Epidermal melanocyte (primary cell): ENCODE results near the genes TFDP1 and GAS6.

DNA sequence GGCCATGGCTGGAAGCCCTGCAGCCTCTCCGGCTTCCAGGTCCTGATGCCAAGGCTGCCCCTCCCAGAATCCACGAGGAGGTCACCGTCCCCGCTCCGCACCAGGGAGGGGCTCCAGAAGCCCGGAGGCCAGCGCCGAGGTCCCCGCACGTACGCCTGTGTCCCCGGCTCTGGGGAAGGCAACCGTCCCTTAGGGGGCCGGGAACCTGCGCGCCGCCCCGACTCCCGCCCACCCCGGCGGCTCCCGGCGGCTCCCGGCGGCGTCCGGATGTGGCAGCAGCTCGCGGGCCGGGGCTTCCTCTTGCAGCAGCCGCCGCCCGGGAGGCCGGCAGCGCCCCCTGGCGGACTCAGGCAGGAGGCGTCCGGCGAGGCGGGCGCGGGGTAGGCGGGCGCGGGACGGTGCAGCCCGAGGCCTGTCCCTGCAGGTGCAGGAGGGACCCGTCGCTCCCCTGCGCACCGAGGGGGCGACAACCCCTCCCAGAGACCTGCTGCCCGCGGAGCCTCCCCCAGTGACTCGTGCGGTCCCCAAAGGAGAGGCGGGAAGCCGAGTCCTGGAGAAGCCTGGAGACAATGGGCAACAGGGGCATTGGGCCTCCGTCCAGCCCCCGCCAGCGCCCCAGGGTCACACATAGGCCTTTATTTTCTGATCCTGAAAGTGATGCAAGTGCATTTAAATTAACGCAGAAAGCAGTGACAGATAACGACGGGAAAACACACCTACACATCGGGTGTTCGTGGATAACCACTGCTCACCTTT is 30.1 kb upstream of the GRTP1 start:
- RRBS, result 4% methylated on average over 22 of the region's 66 CpGs

GRCh38 chr13:113405348-113405496 is 41.3 kb upstream of the GRTP1 start:
- RRBS, result no CpG with 5 or more reads among the region's 7 CpGs

GRCh38 chr13:113405822-113406779 is 42.2 kb upstream of the GRTP1 start:
- RRBS, result no CpG with 5 or more reads among the region's 42 CpGs

DNA sequence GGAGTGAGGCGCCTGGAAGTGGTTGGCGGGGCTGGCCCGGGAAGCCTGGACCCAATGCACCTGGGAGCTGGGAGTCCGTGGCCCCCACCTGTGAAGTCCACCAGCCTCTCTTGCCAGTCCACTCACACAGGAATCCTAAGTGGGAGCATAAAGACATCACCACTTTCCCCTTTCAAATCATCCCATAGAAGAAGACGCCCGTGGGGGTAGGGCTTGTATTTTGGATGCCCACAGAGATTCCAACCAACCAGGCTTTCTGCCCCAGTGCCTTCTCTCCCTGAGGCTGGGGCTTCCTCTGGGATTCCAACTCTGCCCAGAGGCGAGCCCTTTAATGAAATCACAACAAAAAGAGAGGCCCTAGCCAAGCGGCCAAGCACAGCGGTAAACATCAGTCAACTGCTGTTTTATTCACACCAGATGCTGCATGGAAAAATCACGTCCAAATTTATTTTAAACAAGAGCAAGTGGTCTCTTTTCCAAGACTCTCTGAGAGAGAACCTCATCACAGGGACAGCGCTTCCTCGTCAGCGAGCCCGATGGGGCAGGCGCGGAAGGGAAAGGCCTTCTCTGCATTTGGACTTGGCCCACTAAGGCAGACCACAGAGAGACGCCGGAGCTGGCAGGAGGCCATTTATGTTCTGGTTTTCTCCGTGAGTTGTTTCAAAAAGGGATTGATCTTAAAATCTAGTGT is 31.6 kb downstream of the ADPRHL1 start:
- RRBS, result 49% methylated on average over 3 of the region's 19 CpGs

- RRBS, result 67% methylated on average over 5 of the region's 36 CpGs
Observed at GRCh38 chr13:113448529-113449722, 4.4 kb downstream of the ADPRHL1 start.

GRCh38 chr13:113489046-113490326 is 1.0 kb downstream of the DCUN1D2 start:
- RRBS, result 4% methylated on average over 8 of the region's 44 CpGs

- RRBS, result 4% methylated on average over 38 of the region's 133 CpGs
Observed at GRCh38 chr13:113584133-113585115, at the start of gene TFDP1. Gene TFDP1, plus strand, starts transcription at chr13:113584753.

- RRBS, result no CpG with 5 or more reads among the region's 14 CpGs
Observed at GRCh38 chr13:113607735-113608110, 23.2 kb downstream of the TFDP1 start.

- RRBS, result no CpG with 5 or more reads among the region's 9 CpGs
Observed at GRCh38 chr13:113640555-113641135, 17.4 kb downstream of the ATP4B start.

DNA sequence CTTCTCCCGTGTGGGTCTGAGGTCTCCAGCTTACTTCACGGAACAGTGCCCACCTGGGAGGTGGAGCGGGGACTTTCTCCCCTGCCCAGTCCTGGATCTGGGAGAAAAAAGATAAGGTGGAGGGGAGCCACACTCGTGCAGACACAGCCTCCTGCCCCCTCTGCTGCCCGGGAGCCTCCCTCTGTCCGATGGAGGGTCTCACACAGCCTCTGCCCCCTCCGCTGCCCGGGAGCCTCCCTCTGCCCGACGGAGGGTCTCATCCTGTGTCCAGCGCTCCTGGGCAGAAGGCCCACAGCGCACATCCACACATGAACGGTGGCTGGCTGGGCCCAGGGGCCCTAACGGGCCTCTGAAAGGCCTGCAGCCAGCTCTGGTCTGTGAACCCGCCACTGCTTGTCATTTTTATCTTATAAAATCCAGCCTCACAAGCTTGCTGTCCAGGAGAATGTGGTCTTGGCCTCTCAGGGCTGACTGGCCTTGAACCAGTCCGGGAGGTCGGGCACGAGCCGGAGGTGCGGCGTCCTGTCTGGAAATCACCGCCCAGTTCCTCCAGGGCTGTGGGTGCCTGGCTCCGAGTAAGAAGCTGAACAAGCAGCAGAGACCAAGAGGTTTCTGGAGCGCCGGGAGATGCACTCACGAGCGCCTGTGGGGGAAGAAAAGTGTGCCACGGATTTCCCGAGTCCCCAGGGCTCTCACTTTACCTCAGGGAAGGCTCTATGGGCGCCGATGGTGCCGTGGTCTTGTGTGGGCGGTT is 50.3 kb downstream of the GAS6 start:
- RRBS, result 93% methylated on average over 6 of the region's 33 CpGs

GRCh38 chr13:113815367-113816270 is 48.3 kb downstream of the GAS6 start:
- RRBS, result no CpG with 5 or more reads among the region's 39 CpGs

DNA sequence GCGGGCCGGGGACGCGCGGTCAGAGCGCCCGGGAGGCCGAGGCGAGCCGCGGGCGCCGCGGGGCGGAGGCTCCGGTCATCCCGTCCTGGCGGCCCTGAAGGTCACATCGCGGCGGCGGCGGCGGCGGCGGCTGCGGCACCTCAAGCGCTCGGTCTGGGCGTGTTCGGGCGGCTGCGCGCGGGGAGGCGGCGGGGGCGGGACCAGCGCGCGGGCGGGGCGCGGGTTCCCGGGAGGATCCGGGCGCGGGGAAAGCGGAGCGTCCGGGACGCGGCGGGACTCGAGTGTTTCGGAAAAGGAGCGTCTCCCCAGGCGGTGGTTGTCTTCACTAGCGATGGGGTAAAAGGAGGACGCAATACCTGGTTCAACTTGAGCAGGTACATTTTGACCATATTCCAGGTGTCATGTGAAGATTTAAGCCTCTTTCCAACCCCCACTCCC is at the start of gene GAS6:
TSS of gene GAS6 (minus strand) at position 155 of the 438 bp plus-strand sequence.
- RRBS, result 3% methylated on average over 10 of the region's 60 CpGs

GRCh38 chr13:113969712-113969956 is 4.2 kb downstream of the C13orf46 start:
- RRBS, result no CpG with 5 or more reads among the region's 9 CpGs

DNA sequence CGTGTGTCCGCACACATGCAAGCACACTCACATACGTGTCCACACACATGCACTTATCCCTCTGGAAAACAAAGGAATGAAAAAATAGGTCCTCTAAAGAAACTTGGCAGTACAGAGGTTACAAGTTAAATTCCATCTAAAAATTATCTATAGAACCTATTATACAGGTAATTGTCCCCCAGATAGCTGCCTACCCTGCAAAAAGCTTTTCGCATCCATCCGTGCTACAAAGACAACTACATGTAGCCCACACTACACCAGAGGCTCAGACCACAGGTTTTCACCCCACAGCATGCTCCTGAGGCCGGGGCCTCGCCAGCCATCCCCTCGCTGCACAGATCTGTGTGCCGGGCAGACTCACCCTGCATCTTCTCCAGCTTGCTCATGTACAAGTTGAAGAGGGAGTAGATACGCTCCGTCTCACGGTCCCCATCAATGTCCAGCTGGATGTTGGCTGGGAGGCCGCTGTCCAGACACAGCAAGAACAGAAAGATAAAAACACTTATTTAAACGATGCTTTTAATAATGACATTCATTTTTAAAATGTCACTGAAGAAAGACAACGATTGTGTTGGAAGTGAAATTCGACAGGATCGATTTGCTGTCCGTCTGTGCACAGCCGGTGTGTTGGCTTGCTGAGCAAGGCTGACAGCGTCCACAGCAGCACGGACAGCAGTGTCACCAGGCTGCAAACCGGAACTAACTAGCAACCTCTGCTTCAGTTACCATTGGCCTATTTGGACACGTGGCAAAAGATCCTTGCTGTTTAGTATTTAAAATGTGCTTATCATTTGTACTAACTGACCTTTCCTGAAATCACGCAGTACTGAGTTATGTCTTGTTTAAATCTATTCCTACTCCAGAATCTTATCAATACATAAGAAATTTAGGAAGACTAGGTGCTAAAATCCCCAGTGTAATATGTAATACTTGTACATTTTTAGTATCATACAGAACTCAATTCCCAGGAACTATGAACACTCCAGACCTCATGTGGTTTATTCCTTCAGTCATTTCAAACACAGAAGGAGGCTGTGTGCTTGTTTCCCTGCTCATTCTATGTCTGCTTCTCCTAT is 18.6 kb upstream of the C13orf46 start:
- RRBS, result 96% methylated on average over 8 of the region's 24 CpGs

GRCh38 chr13:114013292-114013772 is 39.5 kb upstream of the C13orf46 start:
- RRBS, result 98% methylated on average over 2 of the region's 7 CpGs

DNA sequence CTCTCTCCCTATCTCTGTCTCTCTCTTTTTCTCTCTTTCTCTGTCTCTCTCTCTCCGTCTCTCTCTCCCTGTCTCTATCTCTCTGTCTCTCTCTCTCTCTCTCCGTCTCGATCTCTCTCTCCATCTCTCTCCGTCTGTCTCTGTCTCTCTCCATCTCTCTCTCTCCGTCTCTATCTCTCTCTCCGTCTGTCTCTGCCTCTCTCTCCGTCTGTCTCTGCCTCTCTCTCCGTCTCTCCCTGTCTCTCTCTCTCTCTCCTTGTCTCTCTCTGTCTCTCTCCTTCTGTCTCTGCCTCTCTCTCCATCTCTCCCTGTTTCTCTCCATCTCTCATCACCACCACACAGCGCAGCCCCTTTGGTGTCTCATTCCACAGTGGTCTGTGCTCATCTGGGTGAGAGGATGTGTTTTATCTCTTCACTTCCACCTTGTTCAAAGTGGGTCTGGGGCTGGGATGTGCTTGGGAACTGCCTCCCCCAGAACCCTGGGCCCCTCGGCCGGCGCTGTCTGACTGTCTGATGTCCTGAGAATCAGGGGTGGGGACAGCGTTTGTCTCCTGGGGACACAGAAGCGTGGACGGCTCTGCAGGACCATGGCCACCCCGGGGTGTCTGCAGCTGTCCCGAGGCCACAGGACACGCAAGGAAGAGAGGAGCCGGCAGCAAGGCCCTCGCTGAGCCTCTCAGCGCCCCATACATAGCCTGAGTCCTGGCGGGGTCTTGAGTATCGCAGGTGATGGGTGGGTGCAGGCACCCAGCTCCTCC is 40.2 kb upstream of the C13orf46 start:
- RRBS, result 83% methylated on average over 4 of the region's 23 CpGs

- RRBS, result no CpG with 5 or more reads among the region's 35 CpGs
Observed at GRCh38 chr13:114030676-114031870, 57.2 kb upstream of the C13orf46 start.

GRCh38 chr13:114035345-114036250 is 61.7 kb upstream of the C13orf46 start:
- RRBS, result 44% methylated on average over 6 of the region's 39 CpGs

GRCh38 chr13:114036783-114037337 is 63.0 kb upstream of the C13orf46 start:
- RRBS, result no CpG with 5 or more reads among the region's 27 CpGs

DNA sequence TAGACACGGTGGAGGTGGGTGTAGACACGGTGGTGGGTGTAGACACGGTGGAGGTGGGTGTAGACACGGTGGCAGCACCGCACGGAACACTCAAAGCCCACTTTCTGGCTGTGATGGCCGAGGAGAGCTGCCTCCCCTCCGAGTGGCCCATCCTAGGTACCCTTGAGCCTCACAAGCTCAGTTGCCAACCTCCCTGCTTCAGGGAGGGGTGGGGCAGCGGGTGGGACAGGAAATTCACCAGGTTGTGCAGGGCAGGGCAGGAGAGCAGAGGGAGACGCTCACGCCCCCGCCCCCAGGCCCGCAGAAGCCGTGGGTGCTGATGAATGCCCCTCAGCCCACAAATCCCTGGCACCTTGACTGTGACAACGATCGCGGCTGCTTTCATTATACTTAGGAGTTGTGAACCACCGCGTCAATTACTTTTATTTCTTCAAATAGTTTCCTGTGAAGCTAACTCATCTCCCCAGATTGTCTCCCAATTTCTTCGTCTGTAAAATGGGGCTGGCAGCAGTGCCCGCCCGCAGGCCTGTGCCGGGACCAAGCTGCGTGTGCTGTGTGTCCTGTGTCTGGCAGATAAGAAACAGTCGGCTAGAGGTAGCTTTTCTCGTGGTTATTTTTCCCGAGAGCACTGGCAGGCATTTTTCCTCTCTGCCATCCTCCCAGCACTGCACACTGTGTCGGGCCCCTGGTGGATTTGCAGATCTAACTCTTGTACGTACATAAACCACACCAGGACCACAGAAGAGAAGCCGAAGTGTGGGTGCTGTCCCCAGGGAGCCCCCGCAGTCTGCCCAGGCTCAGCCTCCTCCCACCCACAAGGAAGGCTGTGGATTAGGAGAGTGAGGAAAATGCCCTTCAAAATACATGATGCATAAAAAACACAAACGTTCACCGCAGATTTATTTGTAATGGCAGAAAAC is 7.9 kb upstream of the RASA3 start:
- RRBS, result no CpG with 5 or more reads among the region's 33 CpGs